Non-pigmented ciliary epithelial cell (primary cell): ENCODE data around the genes CENPU and LRP2BP.

DNA sequence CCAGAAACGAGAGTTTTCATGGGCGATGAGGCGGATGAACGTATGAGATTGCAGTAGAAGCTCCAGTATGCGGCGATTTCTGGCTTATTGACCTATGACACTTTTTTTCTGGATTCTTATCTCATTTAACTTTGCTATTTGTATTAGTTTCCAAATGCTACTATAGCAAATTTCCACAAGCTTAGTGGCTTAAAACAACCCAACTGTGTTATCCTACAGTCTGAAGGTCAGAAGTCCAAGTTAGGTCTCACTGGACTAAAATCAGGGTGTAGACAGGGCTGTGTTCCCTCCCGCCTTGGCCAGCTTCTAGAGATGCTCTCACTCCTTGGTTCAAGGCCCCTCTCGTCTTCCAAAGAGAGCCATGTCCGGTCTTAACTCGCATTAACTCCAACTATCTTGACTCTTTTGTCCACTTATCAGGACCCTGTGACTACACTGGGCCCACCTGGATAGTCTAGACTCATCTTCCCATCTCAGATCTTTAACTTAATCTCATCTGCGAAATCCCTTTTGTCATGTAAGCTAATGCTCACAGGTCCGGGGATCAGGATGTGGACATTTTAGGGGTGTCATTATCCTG lies 122.5 kb downstream of the IRF2 start:
- RRBS: no CpG with 5 or more reads among the region's 12 CpGs

DNA sequence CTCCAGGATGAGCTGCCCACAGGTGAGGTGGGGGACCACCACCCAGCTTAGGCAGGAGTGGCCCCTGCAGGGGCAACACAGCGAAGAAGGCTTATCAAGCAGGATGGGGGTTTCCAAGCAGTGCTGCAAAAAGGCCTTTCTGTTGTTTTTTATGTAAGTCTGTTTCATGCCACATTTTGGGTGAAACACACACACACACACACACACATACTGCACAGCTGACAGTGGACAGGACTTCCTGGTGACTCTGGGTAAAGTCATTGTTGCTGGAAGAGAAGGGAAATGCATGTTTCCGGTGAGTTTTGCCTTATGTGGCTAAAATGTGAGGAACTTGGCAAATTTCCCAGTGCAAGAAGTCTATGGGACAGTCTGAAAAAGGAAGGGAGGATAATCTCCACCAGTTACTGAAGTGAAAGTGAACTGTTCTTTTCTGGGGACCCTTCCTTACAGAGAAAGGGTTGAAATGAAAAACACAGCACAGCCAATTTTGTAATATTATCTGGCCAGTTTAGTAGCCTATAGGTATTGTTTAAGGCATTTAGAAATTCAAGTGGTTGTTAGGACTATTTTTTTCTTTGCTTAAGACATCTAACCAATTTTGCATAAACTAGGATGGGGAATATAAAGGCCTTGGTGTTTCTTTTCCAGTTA lies 119.1 kb downstream of the IRF2 start:
- RRBS: no CpG with 5 or more reads among the region's 2 CpGs

DNA sequence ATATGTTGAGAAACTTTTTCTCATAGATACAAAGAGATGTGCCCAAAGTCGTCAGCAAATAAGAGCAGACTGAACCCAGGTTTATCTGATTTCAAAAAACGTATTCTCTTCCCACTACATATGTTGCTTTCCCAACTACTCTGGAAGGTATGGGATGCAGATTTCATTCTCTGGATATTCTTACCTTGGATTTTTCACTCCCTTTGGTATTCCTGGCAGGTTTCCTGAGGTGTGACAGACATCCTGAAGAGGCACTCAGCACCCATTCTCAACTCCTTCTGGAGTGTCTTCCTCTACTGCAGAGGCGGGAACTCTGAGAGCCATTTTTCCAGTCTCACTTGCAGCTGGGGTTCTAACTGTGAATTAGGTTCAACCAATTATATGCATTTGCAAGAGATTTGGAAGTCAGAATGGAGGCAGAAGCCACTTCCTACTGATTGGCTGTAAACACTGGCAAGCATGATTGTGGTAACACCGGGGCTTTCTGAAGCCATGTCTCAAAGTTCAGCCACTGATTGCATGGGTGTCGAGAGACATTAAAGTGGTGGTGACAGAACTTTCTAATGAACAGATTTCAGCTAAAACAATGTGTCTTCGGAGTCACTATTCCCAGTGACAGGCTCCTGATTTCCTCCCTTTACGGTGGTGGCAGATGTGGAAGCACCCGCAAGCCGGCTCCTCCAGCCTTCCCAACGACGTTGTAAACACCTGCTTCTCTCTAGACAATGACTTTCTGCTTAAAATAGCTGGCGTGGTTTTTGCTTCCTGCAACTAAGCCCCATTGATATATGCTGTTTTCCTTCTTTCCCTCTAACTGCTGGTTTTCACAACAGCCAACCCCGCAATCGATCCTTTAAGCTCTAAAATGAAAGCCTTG lies 92.2 kb downstream of the IRF2 start:
- RRBS: no CpG with 5 or more reads among the region's 14 CpGs

GRCh38 chr4:184457933-184458748 lies 16.2 kb downstream of the IRF2 start:
- RRBS: no CpG with 5 or more reads among the region's 7 CpGs

- RRBS: 2% methylated on average over 27 of the region's 71 CpGs
Observed at GRCh38 chr4:184733618-184734663, at the start of gene CENPU. Gene CENPU, minus strand, starts transcription at chr4:184734096.

- RRBS: no CpG with 5 or more reads among the region's 14 CpGs
Observed at GRCh38 chr4:184747968-184748809, 14.3 kb upstream of the CENPU start.

GRCh38 chr4:184752960-184753530 lies 19.1 kb upstream of the CENPU start:
- RRBS: no CpG with 5 or more reads among the region's 5 CpGs

DNA sequence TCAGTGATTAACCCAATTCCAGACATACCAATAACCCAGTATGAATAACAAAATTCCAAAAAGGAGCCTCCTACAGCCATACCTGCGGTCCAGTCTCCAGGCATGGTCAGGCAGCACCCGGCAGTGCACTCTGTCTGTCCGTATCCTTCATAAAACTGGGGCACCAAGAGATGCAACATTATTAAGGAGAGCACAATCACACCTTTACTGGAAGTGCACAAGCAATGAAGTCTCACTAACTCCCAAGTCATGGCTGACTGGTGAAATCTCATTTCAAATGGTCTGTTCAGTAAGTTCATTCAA lies 30.8 kb upstream of the CENPU start:
- RRBS: no CpG with 5 or more reads among the region's 3 CpGs

DNA sequence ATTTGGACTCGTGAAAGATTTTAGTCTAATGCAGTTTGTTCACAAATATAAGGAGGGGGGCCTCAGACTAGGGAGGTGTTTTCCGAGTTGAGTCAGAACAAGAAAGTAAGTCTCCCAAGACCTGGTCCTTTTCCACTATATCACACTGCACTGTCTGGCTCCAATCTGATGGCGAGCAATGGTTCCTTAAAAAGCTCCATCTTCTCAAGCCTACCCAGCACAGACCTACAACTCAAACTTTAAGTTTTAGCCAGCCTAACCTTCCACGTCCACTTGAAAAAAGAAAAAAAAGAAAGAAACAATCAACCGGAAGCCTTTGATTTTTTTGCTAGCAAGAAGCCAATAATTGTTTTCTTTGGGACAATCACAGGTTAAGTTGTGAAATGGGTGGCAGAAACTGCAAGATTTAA lies 1.2 kb downstream of the ACSL1 start:
- RRBS: no CpG with 5 or more reads among the region's 5 CpGs

GRCh38 chr4:185018669-185019009 lies 349 bp downstream of the HELT start:
- RRBS: no CpG with 5 or more reads among the region's 18 CpGs

GRCh38 chr4:185219487-185219797 lies 10.0 kb downstream of the SNX25 start:
- RRBS: no CpG with 5 or more reads among the region's 2 CpGs

GRCh38 chr4:185395686-185396143 lies at the start of gene LRP2BP:
Gene LRP2BP, minus strand, starts transcription at chr4:185395924.
- RRBS: 1% methylated on average over 16 of the region's 30 CpGs

GRCh38 chr4:185573428-185574340 lies 38.4 kb upstream of the PDLIM3 start:
- RRBS: no CpG with 5 or more reads among the region's 13 CpGs

DNA sequence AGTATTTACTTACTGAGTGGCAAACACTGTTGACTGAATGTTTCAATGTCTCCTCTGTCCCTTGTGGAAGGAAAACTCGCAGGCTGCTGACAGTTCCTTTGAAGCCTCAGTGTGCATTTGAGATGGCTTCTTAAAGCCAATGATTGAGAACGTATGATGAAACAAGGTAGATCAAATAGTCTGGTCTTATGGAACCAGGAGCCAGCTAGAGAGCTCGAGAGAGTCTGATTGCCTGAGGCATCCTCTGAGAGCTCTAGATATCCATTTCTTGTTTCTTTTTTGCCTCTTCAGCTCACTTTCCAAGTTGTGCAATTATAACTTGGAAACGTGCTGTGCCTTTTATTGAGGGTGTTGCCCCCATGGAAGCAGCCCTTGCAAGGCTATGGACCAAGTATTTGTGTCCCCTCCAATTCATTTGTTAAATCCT lies 43.1 kb upstream of the PDLIM3 start:
- RRBS: no CpG with 5 or more reads among the region's 4 CpGs

DNA sequence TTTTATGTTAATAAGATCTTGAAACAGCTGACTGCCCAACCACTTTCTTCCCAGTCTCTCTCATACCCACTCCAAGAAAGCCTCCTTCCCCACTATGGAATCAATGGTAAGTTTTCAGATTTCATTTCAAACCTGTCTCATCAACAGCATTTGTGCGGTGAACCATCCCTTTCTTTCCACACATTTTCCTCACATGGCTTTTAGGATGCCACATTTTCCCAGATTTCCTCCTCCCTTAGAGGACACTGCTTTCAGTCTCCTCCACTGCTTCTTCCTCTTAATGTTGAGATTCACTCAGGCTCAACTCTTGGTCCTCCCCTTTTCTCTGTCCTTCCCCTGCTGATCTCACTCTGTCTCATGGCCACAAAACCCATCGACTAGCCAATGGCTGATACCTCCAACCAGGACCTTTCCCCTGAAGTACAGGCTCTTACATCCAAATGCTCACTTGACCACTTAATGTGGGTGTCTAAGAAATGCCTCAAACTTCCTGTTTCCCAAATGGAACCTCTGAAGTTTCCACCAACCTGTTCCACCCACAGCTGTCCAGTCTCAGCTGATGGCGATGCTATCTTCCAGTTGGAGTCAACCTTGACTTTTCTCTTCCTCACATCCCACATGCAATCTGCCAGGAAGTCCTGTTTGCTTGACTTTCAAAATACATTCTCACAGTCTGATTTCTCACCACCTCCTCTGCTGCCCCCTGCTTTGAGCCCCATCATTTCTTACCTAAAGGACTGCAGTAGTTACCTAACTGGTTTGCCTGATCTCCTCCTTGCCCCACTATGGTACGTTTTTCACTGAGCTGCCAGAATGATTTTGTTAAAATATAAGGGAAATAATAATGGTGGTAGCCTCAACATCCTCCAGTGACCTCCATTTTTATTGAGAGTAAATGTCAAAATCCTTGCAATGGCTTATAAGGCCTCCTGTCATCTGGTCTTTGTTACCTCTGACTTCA lies 138.0 kb downstream of the SORBS2 start:
- RRBS: no CpG with 5 or more reads among the region's 4 CpGs

GRCh38 chr4:185695847-185696176 lies 116.2 kb downstream of the SORBS2 start:
- RRBS: no CpG with 5 or more reads among the region's 7 CpGs

GRCh38 chr4:185718517-185719133 lies 93.4 kb downstream of the SORBS2 start:
- RRBS: no CpG with 5 or more reads among the region's 3 CpGs

GRCh38 chr4:185721198-185721666 lies 90.8 kb downstream of the SORBS2 start:
- RRBS: no CpG with 5 or more reads among the region's 9 CpGs

DNA sequence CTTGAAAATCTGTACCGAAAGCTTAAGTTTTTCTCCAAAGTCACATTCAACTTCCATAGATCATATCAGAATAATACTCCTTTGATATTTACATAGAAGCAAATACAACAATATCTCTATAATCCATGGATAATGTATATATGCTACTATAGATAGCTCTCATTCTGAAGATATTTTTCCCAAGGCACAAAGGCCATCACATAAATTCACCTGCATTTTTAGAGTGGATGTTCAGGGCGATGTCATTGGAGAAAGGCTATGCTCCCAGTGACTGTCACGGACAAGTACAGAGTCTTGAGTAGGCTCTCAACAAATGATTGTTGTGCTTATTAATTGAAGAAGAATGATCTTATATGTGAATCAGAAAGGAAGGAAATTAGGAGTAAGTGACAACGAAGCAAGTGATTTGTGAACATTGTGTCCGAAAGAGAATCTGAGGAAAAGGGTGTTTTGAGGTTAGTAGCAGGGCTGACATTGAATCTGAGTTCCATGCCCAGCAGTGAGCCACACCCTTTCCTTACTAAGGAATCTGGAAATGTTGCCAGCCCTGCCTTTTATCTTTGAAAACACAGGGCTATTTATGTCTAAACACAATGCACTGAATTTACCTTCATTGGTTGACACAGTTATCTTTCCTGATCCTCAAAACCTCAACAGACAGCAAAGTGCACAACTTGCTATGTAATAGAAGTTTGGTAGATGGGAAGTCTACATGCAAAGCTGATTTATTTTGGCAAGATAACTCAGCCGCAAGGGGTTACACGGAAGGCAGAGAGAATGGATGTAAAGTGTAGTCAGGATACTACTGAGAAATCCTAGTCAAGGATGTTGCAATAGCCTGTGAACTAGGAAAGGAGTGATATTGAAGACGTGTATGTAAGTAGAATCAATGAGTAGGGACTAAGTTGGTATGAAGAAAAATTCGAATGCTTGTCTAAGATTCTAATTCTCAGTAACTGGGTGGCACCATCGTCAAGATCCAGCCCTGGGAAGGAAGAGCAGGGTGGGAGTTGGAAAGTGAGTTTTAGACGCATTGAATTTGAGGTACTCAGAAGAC lies 50.4 kb downstream of the SORBS2 start:
- RRBS: no CpG with 5 or more reads among the region's 11 CpGs

DNA sequence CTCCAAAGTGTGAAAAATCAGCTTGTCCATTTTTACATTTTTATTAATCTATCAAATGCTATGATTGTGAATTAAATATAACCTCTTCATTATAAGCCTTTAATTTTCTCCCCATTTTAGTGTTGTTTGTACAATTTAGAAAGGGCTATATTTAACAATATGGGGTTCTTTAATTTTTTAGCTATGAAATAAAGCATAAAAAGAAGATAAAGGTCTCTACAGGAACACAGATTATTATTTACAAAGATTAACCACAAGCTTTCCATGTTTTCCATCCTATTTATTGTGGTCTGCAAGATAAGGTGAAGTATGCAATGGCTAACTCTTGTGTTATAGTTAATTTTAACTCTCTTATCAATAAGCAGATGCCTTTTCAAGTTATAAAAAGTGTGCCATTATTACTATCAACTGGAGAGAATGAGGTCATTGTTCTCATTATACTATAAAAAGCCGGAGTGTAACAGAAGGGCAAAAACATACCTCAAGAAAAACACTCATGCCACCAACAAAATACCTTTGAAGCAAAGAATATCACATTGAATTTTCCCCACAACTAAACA lies 51.8 kb upstream of the SORBS2 start:
- RRBS: no CpG with 5 or more reads among the region's 1 CpG